NT2/D1 (cell line): ENCODE measurements around the genes RGR and SNCG.

DNA sequence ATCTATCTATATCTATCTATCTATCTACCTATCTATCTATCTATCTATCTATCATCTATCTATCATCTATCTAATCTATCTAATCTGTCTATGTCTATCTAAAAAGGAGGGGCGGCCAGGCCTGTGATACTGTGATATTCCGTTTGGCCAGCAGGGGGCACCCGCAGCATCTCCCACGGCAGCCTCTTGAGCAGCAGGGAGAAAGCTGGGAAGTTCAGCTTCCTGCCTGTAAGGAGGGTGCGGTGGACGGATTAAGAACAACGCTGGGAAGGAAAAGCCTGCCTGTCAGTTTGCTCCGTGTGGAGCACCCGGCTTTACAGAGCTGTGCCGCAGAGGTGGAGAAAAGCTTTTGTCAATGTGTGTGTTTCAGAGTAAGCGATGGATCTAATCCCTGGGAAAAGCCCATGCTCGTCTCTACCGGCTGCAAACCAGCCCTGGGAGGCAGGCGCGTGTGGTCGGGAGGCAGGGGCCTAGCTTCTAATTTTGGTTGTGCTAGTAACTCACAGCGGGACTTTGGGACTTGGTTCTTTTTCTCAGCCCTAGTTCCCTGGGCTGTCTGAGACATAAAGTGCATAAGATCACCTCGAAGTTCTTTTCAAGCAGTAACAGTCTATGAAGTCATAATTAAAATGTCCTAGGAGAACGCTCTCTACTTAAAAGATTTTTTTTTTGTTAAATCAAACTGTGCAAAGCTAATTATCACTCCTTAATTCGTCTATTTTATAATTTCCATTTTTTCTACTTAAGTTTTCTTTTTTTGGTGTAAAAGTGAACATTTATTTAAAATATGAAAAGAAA, 125.2 kb downstream of the SH2D4B start:
- RRBS, 2 experiments = 8% methylated on average over 4 of the region's 20 CpGs; no CpG with 5 or more reads in 1 of the 2 experiments

GRCh38 chr10:82888723-82889512, 1013.9 kb downstream of the NRG3 start:
- RRBS, 2 experiments = no CpG with 5 or more reads among the region's 10 CpGs

DNA sequence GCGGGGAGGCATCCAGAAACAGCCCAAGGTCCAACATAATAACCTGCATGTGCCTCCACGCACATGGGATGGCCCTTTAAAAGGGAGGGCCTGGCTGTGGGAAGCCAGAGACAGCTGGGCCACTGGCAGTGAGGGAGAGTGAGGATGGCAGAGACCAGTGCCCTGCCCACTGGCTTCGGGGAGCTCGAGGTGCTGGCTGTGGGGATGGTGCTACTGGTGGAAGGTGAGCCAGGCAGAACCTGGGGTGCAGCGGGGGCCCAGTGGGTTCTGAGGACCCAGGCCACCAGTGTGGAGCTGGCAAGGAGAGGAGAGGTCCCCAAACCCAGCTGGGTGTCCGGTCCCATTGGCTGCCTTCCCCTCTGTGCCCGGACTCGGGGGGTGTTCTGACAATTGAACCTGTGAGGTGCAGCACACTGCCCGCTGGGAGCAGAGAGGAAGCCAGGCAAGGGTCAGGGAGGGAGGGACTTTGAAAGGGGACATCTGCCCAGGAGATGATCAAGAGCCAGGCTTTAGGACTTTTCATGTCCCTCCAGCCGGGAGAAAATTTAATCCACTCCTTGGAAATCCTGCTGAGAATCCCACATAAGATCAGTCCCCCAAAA, at the start of gene RGR:
RGR (plus strand) TSS at position 107 of the 602 bp plus-strand sequence.
- RRBS, 2 experiments = no CpG with 5 or more reads among the region's 10 CpGs

- RRBS, 2 experiments = no CpG with 5 or more reads among the region's 6 CpGs
Measured at GRCh38 chr10:84436707-84437228, 108.4 kb downstream of the CCSER2 start.

GRCh38 chr10:85647969-85648626, 718.5 kb downstream of the GRID1 start:
- RRBS, 2 experiments = no CpG with 5 or more reads among the region's 7 CpGs

- RRBS, 2 experiments = no CpG with 5 or more reads among the region's 11 CpGs
Measured at GRCh38 chr10:86345884-86346661, 20.5 kb downstream of the GRID1 start.

- RRBS, 2 experiments = 3 to 5% methylated on average over 3 of the region's 53 CpGs
Measured at GRCh38 chr10:86364703-86365543, 1.7 kb downstream of the GRID1 start.

GRCh38 chr10:86711955-86712419, 43.7 kb downstream of the LDB3 start:
- RRBS, 2 experiments = no CpG with 5 or more reads among the region's 25 CpGs

DNA sequence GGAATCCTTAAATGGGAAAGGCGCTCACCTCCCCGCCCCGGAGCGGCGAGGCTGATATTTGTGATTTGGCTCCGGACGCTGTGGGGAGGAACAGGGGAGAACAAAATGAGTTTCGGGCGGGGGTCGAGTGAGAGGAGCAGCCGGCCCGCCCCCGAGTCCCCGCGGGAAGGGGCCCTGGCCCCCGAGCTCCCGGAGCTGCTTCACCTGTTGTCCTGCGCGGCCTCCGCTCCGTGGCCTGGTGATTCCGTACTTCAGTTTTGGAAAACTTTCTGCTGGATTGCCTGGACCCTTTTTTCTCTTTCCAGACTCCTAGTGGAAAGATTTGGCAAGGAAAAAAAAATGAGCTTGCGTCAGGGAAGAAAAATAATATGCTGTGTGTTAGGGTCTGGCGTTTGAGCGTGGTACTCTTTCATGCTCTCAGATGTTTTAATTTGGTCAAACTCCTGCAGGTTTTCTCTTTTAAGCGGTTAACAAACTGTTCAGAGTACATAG, 841 bp downstream of the BMPR1A start:
- RRBS, 2 experiments = 1 to 3% methylated on average over 13 to 15 of the region's 26 CpGs

DNA sequence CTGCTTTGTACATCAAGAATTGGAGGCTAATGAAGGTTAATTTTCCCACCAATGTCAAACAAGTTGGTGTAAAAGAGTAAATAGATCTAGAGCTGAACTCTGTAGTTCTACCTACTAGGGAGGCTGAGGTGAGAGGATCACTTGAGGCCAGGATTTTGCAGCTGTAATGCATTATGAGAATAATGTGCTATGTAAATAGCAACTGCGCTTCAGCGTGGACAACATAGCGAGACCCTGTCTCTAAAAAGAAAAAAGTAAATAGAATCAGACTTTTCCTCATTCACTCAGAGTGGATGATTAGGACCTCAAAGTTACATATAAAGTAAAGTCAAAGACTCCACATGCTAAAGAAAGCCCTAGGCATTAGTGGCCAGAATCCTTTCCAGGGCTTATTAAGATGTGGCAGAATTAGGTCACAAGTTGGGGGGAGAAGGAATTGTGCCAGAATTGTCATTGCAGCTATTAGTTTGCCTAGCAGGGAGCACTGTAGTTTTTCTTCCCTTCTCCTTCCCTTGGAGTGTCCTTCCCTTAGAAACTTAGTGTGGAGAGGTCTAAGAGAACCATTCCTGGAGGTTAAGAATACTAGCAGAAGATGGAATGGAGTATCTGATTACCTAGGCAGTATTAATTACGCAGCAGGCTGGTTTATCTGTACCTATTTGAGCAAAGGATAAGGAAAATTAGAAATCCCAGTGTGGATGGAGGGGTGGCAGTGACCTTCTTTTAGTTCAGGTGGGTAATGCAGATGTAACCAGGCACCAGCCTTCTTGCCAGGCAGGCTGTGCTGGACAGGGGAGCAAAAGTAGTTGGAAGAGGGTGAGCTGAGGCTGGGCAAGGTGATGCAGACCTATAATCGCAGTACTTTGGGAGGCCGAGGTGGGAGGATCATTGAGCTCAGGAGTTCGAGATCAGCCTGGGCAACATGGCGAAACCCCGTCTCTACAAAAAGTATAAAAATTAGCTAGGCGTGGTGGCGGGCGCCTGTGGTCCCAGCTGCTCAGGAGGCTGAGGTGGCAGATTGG, 13.1 kb downstream of the BMPR1A start:
- RRBS, 2 experiments = no CpG with 5 or more reads among the region's 12 CpGs

DNA sequence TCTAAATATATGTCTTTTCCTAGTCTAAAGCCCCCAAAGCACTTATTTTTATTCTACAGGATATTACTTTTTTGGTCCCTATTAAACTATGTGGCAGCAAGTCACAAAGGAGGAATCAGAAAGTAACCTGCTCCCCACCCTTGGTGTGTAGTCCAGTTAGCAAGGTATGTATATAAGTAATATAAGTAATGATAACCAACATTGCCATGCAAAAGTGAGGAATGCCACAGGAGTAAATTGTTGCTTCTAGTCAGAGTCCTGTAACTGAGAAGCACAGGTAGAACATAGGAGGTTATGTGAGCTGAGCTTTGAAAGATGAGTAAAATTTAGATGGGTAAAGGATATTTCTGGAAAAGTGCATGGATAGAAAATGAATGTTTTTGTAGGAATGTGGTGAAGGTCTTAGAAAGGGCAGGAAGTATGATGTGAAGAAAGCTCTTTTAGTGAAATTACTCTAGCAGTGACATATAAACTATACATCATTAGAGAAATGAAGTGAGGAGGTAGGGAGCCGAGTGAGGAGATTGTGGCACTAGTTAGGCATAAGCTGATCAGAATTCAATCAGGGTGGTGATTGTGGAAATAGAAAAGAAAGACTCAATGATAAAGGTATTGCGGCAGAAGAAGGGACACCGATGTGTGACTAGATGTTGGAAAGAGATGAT, 87.1 kb downstream of the BMPR1A start:
- RRBS, 2 experiments = no CpG with 5 or more reads among the region's 3 CpGs

GRCh38 chr10:86868301-86868710, 89.1 kb downstream of the MMRN2 start:
- RRBS, 2 experiments = no CpG with 5 or more reads among the region's 8 CpGs

- RRBS, 2 experiments = no CpG with 5 or more reads among the region's 14 CpGs
Measured at GRCh38 chr10:86958208-86958710, at the start of gene SNCG. TSS of gene SNCG (plus strand) at chr10:86958599.

GRCh38 chr10:86965872-86967076, 2.0 kb upstream of the ADIRF start:
- RRBS, 2 experiments = no CpG with 5 or more reads among the region's 20 CpGs

DNA sequence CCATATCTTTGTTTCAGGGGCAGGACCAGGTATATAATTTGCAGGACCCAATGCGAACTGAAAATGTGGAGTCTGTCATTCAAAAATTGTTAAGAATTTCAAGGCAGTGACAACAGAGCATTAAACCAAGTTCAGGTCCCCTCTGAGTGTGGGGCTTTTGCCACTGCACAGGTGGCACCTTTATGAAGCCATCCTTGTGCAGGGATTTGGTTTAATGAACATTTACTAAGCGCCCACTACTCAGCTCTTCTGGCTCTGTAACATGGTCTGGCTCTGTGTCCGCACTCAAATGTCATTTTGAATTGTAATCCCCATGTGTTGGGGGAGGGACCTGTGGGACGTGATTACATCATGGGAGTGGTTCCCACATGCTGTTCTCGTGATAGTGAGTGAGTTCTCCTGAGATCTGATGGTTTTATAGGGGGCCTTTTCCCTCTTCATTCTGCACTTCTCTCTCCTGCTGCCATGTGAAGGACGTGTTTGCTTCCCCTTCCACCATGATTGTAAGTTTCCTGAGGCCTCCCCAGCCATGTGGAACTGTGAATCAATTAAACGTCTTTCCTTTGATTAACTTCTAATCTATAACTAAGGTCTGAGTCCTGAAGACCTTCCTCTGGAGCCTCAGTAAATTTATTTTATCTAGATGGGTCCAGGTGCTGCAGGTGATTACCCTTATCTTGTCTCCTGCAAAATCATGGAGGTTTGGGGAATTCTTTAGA, 12.7 kb downstream of the ADIRF start:
- RRBS, 2 experiments = no CpG with 5 or more reads among the region's 7 CpGs

DNA sequence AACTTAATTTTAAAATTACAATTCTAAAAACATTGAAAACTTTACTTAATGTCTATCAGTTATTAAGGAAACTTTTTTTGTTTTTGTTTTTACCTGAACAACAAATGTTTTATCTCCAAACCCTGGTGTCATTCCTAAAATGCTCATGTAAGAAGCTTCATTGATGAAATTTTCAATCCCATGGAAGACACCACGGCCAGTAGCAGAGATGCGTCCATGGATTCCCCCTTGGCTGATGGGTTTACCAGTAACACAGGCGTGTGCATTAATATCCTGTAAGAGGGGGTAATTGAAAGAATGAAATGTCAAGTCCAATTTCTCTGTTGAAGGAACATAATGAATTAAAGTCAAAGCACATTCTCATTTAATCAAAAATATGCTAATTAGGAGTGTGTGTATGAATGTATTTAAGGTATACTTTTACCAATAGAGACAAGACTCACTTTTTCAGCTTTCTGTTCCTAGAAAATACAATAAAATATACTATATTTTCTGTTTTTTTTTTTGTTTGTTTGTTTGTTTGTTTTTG, 32.0 kb downstream of the GLUD1 start:
- RRBS, 2 experiments = no CpG with 5 or more reads among the region's 3 CpGs

DNA sequence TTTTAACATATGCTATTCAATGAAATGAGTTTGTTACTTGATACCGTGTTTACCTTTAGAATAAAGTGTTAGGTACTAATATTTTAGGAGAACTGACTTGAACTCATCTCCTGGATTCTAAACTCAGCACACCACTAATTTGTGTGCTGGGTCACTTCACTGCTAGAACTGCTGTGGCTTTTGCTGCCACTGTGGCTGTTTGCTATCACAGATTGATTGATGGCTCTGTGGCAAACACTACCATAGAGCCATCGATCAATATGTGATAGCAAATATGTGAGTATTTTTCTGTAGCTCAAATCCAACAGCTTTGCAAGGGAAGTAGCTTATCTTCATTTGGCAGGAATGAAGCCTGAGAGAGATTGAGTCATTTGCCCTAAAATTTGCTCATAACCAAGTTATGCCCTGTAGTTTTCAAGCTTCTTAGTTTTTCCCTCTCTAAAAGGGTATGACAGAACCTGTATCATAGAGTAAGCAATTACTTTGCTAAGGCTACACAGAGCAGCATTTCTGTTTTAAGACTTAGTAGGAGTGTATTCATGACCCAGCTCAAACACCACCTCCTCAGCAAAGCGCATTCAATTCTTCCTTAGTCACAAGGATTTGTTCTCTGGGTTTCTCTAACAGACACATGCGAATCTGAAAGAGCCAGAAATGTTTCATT, 43.1 kb downstream of the MINPP1 start:
- RRBS, 2 experiments = no CpG with 5 or more reads among the region's 4 CpGs

- RRBS, 2 experiments = no CpG with 5 or more reads among the region's 1 CpG
Measured at GRCh38 chr10:87662478-87662775, 2.7 kb downstream of the PAPSS2 start.